SK-N-DZ (cell line): ENCODE measurements around the genes PPP6C and MAPKAP1.

GRCh38 chr9:124693507-124694062 is 77.5 kb downstream of the NR6A1 start:
RAMPAGE:
- cytosol, long total RNA = no peak
- nucleus, long total RNA = no peak

DNA sequence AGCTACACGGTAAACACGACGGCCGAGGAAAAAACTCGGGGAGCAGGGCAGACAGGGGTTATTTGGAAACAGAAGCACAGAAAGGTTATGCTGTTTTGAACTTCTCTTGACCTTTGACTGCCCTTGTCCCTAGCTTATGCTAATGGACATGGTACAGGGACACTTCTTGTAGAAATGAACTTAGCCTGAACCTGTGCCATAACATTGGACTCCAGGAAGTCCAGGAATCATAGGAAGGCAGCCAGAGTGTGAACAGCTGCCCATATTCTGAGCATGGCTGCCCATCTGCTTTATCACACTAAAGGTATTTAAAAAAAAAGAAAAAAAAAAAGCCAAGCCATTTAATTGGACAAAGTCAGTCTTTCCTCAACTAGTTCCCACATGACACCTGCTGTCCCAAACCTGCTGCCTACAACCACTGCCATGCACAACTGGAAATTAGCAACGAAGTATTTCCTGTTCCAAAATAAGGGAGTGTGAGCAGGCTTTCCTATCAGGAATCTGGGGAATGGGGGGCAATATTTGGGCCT is 46.0 kb downstream of the NR6A1 start:
RAMPAGE:
- cytosol, long total RNA = no peak
- nucleus, long total RNA = no peak

DNA sequence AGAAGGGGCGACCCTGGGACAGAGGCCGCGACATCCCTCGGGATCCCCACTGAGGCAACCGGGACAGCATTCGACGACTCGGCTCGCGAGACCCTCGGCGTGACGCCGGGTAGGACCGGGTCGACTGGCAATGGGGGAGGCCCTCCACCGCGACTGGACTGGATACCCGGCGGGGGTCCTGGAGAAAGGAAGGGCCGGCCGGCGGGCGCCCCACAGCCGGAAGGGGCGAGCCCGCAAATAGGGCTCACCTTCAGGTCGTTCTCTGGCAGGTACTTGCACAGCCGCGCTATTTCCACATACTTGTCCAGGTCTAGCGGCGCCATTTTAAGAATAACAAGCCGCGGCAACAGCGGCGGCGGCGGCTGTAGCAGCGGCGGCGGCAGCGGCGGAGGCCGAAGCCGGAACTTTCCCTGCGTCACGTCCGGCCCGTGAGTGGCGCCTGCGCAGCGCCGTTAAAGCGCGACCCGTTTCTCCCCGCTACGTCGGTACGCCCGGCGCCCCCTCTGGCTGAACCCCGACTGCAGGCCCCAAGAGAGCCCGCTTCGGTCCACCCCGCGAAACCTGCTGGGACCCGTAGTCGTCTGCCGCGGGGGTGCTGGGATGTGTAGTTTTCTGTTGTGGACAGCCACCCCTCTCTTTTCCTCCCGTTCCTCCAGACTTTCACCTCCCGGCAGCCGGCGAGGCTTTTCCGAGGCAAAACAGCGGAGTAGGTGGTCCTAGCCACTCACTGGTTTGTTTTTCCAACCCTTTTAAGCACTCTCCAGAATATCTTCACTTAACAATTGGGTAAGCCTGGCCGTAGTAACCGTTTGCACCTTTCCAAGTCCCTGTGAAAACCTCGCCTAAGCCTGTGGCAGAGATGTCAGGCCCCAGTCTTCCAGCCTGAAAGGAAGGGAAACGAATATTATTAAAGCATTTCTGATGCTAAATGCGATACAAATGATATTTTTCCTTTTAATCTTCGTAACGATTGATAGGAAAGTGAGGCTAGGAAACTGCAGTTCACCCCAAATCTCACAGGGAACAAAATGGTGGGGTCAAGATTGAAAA is at the start of gene PPP6C:
Gene PPP6C, minus strand, starts transcription at position 408 of the 1,050 bp plus-strand sequence.
RAMPAGE:
- cytosol, long total RNA = start-site peak on the minus strand centred at position 399 of the sequence, 71 bp wide, 1,270 and 346 reads in 2 replicates; start-site peak on the plus strand centred at position 643 of the sequence, 38 bp wide, 10 and 9 reads in 2 replicates
- nucleus, long total RNA = start-site peak on the minus strand centred at position 386 of the sequence, 17 bp wide, 21 and 59 reads in 2 replicates

GRCh38 chr9:125262179-125262820 is 674 bp downstream of the GAPVD1 start:
RAMPAGE:
- cytosol, long total RNA = no peak
- nucleus, long total RNA = no peak

DNA sequence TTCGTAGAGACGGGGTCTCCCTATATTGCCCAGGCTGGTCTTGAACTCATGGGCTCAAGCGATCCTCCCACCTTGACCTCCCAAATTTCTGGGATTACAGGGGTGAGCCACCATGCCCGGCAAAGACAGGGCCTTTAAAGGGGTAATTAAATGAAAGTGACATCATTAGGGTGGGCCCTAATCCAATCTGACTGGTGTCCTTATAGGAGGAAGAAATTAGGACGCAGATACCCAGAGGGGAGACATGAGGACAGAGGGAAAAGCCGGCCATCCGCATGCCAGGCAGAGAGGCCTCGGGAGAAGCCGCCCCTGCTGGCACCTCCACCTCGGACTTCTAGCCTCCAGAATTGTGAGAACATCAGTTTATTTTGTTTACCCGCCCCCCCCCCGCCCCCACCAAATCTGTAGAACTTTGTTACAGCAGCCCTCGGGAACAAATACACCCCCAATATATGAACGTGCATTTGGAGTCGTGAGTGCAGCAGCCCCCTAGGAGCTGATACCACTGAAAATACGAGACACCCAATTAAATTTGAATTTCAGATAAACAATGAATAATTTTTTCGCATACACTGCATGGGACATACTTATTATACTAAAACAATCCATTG is 163.1 kb downstream of the GAPVD1 start:
RAMPAGE:
- cytosol, long total RNA = no peak
- nucleus, long total RNA = no peak

DNA sequence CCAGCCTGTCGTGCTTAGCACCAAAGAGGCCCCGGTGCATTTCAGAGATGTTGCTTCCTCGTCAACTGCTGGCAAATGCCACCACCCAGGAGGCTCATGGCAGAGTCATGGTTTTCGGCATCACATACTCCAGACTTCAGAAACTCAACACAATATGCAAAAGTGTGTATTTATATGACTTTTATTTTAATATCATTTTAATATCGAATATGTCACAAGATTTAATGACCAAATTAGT is 175.5 kb downstream of the GAPVD1 start:
RAMPAGE:
- cytosol, long total RNA = no peak
- nucleus, long total RNA = no peak

GRCh38 chr9:125534832-125535112 is 172.2 kb downstream of the MAPKAP1 start:
RAMPAGE:
- cytosol, long total RNA = no peak
- nucleus, long total RNA = no peak

DNA sequence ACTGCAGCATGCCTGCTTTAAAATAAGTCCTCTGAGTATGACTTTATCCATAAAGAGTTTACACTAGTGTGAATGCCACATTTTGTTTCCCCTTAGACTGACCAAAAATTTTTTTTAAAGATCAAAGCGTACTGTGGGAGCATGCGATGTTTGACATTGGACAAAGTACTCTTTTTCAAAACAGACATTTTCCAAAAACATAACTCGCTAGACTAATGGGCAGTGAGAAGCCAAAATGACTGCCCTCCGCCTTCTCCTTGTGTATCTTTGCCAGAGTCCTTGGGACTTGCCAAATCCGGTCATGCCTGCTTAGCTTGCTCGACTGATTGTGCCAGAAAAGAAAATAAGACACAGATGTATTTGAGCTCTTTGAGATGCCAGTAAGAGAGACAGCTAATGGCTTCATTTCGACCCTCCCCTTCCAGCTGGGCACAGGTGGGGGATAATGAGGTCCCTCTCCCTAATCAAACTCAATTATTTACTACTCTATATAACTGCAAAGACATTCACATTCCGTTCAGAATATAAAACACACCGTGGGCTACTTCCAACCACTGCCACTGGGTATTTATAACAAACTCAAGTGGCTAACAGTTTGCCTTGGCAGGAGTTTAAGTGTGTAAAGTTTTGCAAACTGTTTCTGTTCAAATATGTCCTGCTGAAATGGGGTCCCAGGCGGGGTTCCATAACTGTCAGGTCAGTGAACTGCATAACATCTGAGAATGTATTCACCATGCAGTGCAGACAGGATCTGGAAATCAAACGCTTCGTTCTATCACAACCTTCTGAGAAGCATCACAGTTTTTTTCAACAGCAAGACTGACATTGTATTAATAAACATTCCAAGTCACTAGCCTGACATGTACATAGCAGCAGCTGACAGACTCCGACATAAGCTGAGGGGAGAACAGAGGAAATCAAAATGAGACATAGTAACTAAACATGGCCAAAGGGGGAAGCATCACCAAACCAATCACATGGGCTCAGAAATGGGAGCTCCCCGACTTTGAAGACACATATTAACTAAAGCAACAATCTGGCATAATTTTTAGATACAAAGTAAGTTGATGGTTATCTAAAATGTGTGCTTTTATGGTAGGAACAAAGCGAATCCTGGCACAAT is 157.2 kb downstream of the MAPKAP1 start:
RAMPAGE:
- cytosol, long total RNA = no peak
- nucleus, long total RNA = no peak

DNA sequence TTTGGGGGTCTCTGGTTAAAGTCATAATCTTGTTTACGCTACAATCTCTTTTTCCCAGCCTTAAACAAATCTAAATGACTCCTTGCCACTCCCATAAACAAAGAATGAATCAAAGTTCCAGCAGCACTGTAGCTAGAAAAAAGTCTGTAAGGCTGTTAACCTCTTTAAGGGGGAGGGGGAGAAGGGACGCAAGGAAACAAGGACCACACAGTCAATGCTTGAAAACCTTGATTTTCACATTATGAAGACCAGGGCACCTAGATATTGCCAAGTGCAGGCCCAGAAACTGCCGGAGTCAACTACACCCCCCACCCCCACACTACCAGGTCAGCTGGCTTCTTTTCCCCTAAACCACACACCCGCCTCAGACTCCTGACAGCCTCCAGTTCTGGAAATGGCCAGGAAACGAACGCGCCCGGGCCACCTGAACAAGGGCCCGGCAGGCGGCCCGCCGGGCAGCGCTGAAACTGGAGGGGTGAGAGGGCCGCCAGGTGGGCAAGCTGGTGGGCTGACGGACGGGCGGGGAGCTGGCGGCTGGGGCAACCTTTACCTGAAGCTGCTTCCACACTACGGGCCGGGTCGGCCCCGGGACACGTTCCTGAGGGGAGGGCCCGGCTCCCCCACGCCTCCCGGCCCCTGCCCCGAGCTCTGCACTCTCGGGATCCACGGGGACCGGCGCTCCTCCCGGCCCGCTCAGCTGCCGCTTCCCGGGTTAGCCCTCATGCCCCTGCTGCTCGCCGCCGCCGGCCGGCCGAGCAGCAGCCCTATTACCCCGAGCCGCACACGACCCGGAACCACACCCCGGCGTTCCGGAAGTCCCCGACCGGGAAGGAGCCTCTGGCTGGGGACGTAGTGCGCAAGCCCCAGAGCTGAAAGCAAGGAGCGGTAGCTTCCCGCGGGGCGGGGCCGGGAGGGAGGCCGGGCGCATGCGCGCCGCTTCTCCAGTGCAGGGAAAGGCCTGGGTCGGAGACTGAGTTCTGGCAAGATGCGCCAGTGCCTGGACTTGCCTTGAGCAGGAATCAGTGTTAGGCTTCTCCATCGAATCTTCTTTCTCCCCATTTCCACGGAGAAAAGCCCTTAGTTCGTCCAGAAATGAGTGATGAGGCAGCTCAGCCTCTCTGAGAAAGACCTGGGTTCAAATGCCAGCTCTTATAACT is at the start of gene MAPKAP1:
Gene MAPKAP1, minus strand, starts transcription at position 788 of the 1,157 bp plus-strand sequence.
RAMPAGE:
- cytosol, long total RNA = no peak
- nucleus, long total RNA = no peak

DNA sequence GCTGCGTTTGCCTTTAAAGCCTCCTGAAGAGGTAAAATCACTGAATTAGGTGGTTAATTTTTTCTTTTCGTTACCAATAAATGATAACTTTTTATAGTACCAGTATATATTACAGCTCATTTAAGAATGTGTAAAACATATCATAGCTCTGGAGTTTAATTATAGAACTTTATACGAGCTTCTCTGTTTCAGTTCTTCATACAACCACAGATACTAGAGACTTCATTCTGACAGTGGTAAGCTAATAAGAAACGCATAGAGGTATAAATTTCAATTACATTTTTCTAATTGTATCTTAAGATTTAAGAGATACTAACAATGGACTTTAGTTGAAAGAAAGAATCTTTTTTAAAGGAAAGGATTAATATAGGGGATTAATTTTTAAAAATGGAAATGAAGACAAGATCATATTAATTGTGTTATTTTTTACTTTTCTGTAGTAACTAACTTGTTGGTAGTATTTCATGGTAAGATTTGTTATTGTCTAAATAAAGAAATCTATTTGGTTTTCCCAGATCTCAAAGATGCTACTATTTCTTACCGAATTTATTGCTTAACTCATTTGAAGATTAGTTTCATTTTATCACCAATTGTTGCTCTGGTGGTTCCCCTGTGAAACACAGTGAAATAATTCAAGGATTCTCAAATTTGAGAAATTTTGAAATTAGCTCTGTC is 74.1 kb downstream of the PBX3 start:
RAMPAGE:
- cytosol, long total RNA = no peak
- nucleus, long total RNA = no peak

RAMPAGE:
- cytosol, long total RNA = no peak
- nucleus, long total RNA = no peak
These were observed 730 bp upstream of the MVB12B start for GRCh38 chr9:126325946-126326251.

DNA sequence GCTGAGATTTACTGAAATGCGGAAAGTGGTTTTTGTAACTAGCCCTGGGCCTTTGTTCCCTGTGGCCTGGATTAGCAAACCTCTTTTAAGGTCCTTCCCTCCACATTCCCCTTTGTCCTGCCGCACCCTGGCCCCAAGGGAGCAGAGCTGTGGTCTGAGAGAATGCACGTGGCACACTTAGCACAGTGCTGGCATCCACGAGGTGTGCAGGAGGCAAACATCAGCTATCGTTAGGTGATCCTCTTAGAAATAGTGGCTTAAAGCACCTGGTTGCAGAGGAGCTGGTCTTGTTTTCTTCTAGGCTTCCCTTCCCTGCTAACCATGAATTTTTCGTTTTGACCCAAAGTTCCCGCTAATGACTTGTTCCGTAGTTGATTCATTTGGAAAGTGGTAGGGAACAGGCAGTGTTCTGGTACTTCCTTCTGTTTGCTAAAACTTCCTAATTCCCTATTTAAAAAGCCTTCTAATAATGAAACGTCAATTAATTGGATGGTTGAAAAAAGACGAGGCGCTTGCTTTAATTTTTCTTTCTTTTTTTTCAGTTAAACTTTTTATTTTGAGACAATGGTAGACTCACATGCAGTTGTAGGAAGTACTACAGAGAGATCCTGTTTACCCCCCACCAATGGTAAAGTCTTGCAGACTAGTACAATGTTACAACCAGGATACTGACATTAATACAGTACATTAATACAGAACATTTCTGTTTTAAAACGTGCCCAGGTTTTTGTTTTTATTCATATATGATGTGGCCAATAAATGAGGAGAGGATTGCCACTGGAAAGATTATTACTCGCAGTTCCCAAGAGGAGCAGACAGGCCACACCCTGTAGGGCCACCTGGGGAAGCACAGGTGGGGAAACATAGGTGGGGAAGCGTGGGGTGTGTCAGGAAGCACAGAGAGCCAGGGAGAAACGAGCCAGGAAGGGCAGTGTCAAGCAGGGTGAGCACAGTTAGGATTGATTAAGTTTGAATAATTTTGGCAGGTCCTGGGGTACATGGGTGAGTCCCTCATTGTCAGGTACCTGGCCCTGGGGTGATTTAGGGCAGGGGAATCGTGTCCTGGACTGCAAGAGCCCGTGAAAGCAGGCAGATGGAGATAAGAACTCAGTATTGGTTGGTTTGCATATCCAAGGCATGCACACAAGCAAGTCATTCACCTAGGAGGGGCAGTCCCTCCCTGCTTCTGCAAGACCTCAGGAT is 22.0 kb downstream of the MVB12B start:
RAMPAGE:
- cytosol, long total RNA = no peak
- nucleus, long total RNA = no peak

DNA sequence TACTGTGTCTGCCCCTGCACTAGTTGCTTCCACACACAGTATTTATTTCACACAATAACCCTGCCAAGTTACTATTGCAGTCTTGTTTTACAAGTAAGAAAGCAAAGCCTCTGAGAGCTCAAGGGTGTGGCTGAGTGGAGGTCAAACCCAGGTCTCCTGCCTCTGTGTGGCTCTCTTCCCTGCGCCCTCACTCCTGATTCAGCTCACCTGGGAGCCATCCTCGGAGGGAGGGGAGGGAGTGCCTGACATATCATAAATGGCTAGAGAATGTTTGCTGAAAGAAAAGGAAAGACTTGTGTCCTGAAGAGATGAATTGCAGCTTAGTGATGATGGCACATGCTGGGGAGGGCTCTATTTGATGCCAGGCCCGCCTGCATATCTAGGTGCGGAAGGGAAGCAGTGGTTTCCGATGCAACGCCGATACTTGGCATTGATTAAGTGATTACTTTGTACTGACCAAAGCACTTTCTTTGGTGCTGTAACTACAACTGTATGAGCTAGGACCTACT is 41.1 kb downstream of the MVB12B start:
RAMPAGE:
- cytosol, long total RNA = no peak
- nucleus, long total RNA = no peak

DNA sequence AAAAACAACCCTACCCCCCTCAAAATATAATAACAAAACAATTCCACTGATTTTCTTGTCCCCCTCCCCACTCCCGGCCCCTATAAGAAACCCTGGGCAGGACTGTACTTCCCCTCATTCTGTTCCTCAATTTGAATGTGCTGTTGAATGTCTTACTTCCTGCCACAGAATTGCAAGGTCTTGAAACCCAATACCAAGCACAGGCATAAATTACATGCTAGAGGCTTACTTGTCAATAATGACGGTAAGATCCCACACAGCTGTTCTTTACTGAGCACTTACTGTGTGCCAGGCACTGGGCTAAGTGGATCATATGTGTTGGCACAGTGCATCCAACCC is 63.3 kb downstream of the MVB12B start:
RAMPAGE:
- cytosol, long total RNA = no peak
- nucleus, long total RNA = no peak

GRCh38 chr9:126395385-126395663 is 68.7 kb downstream of the MVB12B start:
RAMPAGE:
- cytosol, long total RNA = no peak
- nucleus, long total RNA = no peak

DNA sequence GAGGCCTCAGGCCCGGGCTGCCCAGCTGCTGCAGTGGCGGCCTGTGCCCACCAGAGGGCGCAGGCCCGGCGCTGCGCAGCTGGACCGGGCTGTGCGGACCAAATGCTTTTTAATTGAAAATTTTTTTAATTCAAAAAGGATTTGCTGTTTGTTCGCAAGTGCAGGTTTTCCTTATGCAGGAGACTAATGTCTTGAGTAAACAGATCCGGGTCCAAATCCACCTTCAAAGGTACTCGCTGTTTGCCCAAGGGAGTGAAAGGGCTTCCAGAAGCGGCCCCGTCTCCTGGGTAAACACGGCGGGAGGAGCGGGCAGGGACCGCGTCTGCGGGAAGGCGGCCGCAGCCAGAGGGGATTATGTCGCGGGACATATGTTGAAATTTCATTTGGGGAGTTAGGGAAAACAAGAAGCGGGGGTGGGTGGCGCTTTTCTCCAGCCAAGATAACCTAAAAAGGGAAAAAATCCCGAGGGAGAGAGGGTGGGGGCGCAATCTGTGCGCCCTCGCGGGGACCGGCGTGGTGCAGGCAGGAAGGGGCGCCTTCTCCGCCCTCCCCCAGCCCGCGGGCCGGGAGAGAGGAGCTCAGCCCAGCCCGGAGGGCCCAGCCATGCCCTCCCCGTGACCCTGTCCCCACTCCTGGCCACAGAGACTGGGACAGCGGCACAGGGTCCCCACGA is 114.3 kb upstream of the LMX1B start:
RAMPAGE:
- cytosol, long total RNA = no peak
- nucleus, long total RNA = no peak

DNA sequence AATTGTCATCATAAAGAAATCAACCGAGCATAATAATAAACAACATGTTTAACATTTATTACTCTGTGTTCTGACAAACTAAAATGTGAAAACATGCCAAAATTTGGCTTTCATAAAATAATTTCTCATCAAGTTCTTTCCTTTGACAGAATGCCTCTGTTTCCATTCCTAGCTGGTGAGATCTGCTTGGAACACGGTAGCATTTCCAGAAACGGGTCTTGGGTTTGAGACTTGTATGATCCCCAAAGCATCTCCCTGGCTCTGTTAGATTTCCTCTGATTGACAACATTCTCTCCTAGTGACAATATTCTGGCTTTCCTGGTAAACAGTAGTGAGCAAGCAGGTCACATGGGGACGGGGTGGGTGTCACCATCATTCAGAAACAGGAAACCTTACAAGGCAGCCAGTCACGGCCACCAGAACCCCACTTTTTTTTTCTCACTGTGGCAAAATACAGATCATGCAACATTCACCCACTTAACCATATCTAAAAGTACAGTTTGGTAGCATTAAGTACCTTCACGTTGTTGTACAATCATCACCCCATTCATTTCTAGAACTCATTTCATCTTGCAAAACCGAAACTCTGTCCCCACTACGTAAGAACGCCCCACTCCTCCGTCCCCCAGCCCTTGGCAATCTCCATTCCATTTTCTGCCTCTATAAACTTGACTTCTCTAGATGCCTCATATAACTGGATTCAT is 90.1 kb upstream of the LMX1B start:
RAMPAGE:
- cytosol, long total RNA = no peak
- nucleus, long total RNA = no peak

DNA sequence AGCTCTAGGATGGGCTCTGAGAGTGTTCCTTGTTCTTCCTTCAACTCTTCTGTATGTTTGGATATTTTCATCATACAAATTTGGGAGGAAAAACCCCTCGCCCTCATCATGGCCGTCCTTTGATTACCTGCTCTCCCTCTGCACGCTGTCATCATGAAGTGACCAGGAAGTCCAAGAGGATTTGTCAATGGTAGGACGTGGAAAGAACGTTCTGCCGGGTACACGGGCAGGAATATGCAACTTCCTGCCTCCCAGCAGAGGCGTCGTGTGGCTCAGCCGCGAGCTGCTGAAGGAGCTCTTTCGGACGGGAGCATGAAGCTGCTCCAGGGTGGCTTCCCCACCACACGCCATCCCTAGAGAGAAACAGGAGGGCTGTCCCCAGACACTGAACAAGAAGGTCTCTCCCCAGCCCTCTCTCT is 88.4 kb upstream of the LMX1B start:
RAMPAGE:
- cytosol, long total RNA = no peak
- nucleus, long total RNA = no peak

DNA sequence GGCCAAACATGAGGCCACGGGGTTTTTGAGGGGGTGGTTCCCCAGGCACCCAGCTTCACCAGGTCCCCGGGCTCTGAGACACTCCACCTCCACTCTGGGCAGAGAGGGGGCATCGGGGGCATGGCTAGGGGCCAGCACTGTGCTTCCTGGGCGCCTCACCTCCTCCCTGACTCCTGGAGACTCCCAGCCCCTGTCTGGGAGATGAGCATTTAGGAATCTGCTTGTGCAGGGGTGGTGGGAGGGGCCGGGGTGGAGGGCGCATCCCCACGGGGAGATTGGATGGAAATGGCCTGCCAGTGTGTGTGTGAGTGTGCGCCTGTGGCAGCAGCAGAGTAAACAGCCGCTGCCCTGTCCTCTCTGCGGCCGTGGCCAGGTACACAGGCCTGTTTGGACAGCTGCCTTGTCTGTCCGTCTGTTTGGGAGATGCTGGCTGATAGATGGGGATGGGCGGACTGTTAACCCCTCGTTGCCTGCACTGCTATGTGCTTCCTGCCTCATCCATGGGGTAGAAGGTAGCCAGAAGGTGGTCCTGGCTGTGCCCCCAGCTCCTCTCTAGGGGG is 59.9 kb downstream of the LMX1B start:
RAMPAGE:
- cytosol, long total RNA = no peak
- nucleus, long total RNA = no peak

DNA sequence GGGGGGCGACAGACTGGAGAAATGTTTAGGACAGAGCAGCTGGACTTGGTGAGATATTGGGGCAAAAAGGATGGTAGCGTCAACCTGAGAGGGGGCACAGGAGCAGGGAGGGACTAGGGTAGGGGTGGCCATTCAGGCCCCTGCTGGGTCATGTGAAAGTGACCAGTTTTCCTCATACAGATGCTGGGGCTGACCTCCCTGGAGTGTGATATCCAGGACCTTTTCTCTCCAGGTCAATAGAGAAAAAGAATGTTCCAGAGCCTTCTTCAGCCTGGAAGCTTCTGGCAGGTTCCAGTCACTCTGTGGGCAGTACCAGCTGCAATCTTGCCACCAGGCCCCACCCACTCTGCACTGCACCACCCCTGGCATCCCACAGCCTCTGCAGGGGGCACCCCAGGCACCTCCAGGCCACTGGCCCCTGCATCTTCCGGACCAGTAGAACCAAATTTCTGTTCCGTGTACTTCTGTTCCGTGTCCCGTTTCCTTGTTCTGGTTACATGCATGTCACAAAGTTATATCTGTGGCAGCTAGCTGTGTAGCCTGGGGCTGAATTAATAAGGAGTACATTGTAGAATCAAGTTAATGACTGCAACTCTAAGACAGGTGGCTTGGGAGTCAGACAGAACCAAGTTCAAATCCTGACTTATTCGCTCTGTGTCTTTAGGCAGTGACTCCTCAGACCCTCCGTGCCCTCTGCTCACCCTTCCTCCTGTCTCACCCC is 83.3 kb upstream of the ZBTB43 start:
RAMPAGE:
- cytosol, long total RNA = no peak
- nucleus, long total RNA = no peak